Pericardium fibroblast (primary cell): ENCODE measurements around the genes HPS3 and TSC22D2.

- RAMPAGE, long total RNA: no peak
Observed at GRCh38 chr3:147398206-147398789, 8.0 kb downstream of the ZIC4 start.

GRCh38 chr3:147681091-147681540, 272.0 kb downstream of the ZIC1 start:
- RAMPAGE, long total RNA: no peak

- RAMPAGE, long total RNA: no peak
Observed at GRCh38 chr3:147713831-147714030, 304.6 kb downstream of the ZIC1 start.

DNA sequence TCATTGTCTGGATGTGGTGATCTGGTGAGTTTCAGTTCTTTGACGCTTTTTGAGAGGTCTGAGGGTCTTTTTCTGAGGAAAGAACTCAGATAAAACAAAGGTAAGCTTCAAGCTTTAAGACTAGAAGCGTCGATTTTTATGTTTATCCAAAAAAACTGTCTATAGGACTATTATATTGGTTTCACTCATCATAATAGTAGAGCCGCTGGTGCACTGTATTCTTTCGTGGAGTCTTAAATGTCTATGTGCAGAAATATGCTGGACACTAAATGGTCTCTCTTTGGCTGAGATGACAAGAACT, 481.2 kb upstream of the AGTR1 start:
- RAMPAGE, long total RNA: no peak

DNA sequence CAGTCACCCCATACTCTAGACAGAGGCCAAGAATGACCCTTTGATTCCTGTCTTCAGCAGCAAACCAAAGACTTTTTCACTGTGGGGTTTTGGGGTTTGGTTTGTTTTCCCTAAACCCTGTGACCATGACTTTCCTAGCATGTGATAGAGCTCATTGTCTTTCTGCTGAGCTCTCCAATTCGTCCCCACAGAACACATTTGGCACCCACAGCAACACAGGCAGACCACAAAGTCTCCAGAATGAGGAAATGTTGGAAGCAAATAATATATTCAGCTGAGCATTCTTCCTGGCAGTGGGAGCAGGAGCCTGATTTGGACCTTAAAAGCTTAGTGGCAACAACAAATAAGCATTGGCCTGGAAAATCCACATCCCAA, 36.8 kb upstream of the CPB1 start:
- RAMPAGE, long total RNA: no peak

DNA sequence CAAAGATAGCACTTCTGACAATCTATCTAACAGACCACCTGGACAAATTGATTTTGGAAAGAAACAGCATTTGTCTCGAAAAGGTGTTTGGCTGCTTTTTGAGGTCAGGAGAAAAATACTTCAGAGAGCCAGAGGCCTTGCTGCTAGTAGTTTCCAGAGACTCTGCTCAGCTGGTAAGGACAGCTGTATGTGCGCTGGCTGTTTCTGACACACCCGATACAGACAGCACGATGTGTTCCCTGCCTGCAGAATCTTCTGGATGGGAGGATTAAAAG, 15.7 kb upstream of the GYG1 start:
- RAMPAGE, long total RNA: no peak

- RAMPAGE, long total RNA: no peak
Observed at GRCh38 chr3:149128780-149129138, 679 bp upstream of the HPS3 start.

GRCh38 chr3:149129139-149130345, at the start of gene HPS3:
Gene HPS3, plus strand, starts transcription at chr3:149129638.
- RAMPAGE, long total RNA: start-site peak on the plus strand at chr3:149129627-149129669, 22 and 73 reads in 2 replicates

GRCh38 chr3:149245711-149246009, 24.0 kb upstream of the CP start:
- RAMPAGE, long total RNA: no peak

DNA sequence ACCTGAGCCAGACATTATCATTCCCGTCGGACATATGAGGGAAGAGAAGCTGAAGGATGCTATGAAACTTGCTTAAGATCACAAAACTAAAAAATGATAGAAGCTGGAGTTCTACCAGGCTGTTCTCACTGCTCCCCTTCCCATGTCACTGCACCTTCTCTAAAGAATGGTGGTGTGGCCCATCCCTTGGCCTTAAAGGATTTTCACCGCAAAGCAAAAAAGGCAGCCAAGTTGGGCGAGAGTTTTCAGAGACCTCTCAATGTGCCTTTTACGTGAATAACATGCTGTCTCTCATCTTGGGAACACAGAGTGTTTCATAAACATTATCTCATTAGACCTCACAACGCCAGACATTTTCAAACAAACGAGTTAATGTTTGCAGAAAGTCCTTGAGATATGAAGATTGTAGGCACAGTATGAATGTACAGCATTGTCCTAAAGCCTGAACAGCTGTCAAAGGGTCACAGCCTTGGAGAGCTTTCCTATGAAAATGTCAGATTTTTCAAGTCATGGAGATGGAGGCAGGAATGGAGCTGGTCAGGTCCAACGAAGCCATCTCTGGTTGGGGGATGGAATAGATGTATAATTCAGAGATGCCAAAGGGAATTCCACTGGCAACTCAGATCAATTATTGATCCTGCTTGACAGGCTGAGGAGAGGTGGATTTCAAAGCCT, 21.4 kb downstream of the TM4SF1 start:
- RAMPAGE, long total RNA: no peak

GRCh38 chr3:149395395-149396154, 18.1 kb upstream of the TM4SF1 start:
- RAMPAGE, long total RNA: no peak

- RAMPAGE, long total RNA: no peak
Observed at GRCh38 chr3:149442743-149443155, 31.7 kb upstream of the TM4SF4 start.

- RAMPAGE, long total RNA: no peak
Observed at GRCh38 chr3:149554058-149554584, 79.6 kb downstream of the TM4SF4 start.

DNA sequence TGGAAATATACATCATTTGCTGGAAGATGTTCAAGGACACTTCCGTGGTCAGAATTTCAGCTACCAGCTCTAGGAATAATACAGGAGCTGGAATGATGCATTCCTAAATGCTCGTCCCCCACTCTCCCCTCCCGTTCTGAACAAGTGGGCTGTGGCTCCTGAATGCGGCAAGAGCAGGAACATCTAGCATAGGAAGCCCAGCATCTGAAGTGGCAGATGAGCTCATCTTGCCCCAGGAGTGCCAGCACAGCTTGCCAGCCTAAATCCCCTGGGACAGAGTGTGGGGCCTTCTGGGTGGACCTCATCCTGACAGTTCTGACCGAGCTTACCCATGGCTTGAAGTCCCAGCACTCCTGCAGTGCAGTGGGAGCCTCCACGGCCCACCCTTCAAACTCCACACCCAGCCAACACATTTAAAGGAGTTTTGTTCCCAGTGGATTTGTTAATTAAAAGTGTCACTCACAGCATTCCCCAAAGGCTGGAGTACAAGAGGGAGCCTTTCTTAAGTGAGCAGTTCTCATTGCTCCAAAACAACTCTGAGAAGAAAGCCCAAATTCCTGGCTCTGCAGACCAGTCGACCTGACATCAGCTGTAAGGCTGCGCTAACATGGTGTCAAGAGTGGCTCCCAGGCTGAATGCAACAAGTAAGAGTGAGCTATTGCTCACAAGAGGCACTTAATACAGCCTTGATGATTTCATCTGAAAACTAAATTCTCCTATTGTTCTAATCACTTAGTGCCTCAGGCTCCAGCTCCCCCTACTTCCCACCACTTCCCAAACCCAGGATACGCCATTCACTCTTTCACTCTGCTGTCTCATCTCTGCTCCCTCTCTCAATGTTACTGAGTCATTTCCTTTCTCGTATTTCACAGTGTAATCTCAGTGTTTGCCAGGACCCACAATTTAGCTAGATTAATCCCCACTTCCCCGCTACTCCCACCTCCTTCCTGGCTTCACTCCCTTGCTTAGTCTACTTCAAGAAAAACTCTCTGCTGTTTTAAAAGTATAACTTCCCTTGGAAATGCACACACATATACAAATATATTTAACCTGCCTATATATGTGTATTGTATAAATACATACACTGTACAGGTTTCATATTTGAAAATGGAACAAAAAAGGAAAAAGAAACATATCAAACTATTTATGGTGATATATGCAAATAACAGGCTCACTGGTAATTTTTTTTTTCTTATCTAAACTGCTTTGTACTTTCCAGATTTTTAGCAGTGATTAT, 81.8 kb downstream of the WWTR1 start:
- RAMPAGE, long total RNA: no peak

- RAMPAGE, long total RNA: no peak
Observed at GRCh38 chr3:149650534-149651302, 7.1 kb downstream of the WWTR1 start.

DNA sequence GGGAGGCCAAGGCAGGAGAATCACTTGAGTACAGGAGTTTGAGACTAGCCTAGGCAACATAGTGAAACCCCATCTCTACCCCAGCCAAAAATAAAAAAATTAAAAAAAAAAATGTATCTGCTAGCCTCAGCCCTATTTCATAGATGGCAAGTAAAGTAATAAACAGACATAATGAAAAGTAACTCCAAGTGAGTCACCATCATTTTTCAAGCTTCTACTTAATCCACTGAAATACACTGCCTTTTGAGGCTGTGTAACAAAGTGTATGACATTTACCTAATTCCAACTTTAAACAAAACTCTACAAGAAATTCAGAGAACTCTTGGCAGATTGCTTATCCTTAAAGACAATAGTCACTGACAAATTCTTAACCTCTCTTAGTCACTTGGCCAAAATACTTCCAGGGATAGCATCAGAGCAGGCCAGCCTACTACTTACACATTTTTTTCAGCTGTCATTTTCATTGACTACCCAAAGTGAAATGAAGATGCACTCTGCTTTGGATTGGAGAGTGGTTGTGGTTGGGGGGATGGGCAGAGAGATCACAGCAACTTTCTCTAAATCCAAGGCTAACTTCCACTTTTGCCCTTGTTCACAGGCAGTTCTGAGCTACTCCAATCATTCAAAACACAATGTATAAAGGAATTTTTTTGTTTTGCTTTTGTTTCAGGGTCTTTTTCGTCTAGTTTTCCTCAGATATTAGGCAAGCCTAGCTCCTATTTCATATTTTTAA, 3.6 kb downstream of the WWTR1 start:
- RAMPAGE, long total RNA: no peak

DNA sequence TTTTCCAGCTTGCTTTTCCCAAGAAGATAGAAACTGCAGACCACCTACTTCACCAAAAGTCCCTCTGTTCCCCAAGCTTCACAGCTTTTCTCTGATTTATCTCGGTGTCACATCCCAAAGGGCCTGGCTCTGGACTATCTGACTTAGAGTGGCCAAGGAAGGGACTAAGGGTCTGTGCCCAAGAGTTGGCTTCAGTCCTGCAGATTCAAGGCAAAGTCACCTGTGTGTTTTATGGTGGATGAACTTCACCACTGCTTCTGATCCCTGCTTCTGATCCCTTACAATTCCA, 1.5 kb downstream of the WWTR1 start:
- RAMPAGE, long total RNA: no peak

DNA sequence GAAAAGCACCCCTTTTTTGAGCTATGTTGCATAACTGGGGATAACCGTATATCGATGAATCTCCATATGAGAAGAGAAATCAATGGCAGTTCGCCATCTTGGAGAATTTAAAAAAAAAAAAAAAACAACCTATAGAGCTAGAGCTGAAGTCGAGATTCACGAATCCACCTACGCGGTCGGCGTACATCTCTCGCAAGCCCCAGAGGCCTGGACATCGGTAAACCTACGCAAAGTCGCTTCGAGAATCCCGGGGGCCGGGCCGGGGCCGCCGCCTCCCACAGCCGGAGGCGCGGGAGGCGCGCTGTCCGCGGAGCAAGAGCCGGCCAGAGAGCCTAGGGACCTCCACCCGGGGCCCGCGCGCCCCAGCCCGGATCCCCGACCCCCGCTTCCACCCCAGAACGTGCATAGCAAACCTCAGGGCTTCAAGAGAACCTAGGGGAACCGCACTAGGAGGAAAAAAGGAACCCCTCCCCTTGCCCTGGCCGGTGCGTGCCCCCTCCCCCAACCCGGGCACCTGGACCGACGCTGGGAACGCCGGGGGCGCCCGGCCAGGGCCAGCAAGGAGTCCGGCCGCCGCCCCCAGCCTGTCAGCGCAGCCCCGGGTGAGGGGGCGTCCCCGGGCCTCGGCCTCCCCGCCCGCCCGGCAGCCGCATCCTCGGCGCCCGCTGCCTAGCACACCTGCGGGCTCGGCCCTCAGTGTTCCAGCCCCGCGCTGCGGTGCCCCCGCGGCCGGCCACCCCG, 584 bp downstream of the PFN2 start:
- RAMPAGE, long total RNA: no peak

GRCh38 chr3:150278594-150278989, 129.5 kb upstream of the TSC22D2 start:
- RAMPAGE, long total RNA: no peak

DNA sequence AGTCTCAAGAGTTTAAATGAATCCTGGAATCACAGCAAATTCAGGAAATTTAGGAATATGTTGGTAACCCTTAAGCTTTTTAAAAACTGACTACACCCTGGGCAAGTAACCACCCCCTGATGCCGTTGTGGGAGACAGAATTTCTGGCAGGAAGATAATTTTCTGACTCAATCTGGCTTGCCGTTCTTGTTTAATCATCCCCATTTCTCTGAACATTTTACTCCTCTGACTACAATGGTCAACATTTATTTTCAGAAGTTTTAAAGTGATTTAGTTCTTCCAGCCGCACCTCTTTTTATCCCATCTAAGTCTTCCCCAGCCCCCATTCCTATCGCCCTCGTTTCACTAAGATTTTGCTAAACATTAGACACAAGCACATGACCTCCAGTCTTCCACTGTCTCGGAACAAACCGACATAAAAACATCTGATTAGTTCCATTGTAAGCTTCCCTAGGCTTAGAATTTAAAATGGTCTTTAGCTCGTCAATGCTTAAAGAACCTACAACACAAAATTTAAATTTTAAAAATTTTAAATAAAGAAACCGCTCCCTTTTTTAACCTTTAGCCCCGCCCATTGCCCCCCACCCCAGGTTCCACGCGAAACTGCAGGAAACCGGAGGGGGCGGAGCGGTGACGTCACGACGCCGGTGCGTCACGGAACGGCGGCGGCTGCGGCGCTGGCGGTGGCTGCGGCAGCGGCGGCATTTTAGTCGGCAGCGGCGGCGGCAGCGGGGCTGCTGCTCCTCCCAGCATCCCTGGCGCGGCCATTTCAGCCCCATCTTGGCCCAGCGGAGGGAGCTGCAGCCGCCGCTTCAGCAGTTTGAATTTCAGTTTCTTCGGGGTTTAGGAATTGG, at the start of gene TSC22D2:
TSS of gene TSC22D2 (plus strand) at position 709 of the 854 bp plus-strand sequence.
- RAMPAGE, long total RNA: no peak